Breast epithelium (tissue), 2 donors: ENCODE data around the genes DYNLRB2 and CENPN.

- PRO-cap: no peak
- RAMPAGE, long total RNA, 2 experiments: no peak in any of the 2 experiments
These were observed 29.5 kb downstream of the MAF start for GRCh38 chr16:79570934-79571537.

GRCh38 chr16:79592103-79592640 lies 8.4 kb downstream of the MAF start:
- PRO-cap: no peak
- RAMPAGE, long total RNA, 2 experiments: no peak in any of the 2 experiments

DNA sequence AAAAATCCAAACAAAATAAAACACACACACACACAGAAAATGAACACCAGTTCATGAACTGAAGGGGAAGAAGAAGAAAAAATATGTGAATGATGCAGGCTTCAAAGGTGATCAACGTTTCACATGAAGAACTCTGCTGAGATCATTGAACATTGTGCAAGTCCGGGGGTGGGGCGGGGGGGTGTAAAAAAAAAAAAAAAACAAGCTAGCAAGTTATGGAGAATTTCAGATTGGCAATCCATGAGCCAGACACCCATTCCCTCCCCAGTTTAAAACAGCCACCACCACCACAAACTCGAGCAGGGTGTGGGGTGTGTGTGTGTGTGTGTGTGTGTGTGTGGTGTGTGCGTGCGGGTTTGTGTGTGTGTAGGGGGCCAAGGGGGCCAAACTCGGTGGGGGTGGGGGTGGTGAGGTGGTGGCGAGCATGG lies 2.3 kb downstream of the MAF start:
- PRO-cap: no peak
- RAMPAGE, long total RNA, 2 experiments: no peak in any of the 2 experiments

- PRO-cap: no peak
- RAMPAGE, long total RNA, 2 experiments: no peak in any of the 2 experiments
These were observed 57.9 kb upstream of the MAF start for GRCh38 chr16:79658186-79659008.

GRCh38 chr16:79768462-79769109 lies 168.0 kb upstream of the MAF start:
- PRO-cap: no peak
- RAMPAGE, long total RNA, 2 experiments: no peak in any of the 2 experiments

- PRO-cap: no peak
- RAMPAGE, long total RNA, 2 experiments: no peak in any of the 2 experiments
These were observed 369.9 kb upstream of the MAF start for GRCh38 chr16:79970408-79970915.

DNA sequence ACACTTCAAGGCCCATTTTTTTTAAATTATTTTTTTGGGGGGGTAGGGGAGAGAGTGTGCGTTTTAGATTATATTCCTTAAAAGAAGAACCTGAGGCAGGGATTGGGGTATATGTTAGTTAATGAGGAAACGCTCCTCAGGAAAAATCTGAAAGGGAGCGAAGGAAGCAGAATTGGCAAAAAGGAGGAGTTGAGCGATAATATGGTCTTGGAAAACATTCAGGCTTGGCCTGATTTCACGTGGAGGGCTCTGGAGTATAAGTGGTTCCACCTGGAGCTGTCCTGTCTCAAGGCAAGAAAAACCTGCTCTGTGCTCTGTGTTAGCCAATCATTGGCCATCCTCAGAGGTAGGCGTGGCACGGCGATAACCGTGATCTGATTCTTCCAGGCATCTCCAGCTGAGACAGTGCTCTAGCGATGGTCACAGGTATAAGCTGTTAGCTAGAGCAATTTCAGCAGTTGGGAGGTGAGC lies 450.4 kb upstream of the MAF start:
- PRO-cap: no peak
- RAMPAGE, long total RNA, 2 experiments: start-site peak on the plus strand in 1 of 2 experiments, centred at position 400 of the sequence, 9 reads per replicate

DNA sequence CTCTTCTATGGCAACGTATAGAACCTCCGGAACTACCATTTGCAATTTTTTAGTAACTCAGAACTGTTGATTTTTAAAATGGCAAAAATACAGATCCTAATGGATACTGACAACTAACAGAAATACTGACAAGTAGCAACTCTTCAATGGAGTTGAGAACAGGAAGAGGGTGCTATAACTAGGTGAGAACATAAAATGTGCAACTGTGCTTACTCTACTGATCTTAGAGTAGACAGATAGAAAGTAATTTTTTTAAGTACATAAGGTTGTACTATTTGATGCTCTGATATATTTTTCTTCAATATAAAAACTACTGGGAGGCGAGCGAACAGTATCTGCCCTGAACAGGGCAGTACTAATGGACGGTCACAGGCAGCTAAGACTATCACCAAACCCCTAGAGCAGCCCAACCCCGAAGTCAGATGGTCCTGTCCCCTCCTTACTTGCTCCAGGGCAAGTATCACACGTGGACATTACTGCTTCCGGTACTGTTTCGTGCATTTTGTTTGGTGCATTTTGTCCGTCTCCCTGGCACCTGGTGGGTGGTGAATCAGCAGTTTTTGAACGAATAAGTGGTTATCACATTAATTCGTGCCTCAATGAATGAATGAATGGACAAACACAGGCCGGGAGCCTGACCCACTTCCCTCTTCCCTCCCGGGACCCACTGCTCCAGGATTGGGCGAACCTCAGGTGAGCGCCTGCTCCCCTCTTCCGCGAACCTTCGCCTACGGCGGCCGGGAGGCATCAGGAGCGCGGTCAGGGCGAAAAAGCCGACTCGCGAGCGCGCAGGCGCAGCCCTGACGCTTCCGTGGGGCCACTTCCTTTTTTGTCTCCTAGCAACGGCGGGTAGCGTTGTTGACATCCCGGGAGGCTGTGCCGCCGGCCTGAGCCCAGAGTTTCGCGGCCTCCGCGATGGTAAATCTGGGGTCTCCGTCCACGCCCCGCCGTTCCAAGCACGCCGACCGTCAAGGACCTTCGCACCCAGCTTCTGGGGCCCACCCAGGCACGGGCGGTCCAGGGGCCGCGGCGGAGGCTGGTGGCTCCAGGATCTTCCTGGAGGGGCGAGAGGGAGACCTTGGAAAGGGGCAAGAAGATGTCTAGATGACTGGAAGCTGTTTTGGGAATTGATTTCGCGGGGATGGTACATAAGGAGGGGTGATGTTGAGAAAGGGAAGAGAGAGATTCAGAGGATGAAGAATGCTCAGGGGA lies at the start of gene DYNLRB2:
Gene DYNLRB2, plus strand, starts transcription at position 832 of the 1,212 bp plus-strand sequence.
- PRO-cap: bidirectional peak, plus-strand start at position 858 of the sequence, minus-strand start at position 735 of the sequence
- RAMPAGE, long total RNA, 2 experiments: start-site peak on the plus strand in 2 of 2 experiments, centred at positions 849 to 877 of the sequence, 17 to 160 reads per replicate

- PRO-cap: no peak
- RAMPAGE, long total RNA, 2 experiments: no peak in any of the 2 experiments
These were observed 13.4 kb downstream of the CMC2 start for GRCh38 chr16:80993142-80993801.

GRCh38 chr16:80996866-80997254 lies 9.8 kb downstream of the CMC2 start:
- PRO-cap: no peak
- RAMPAGE, long total RNA, 2 experiments: no peak in any of the 2 experiments

GRCh38 chr16:81007052-81007870 lies at the start of gene CENPN:
Gene CENPN (plus strand): TSS chr16:81007214.
- PRO-cap: bidirectional peak, plus-strand start at chr16:81007255, minus-strand start at chr16:81006885; unidirectional peak, plus-strand start at chr16:81007561; unidirectional peak, plus-strand start at chr16:81007681
- RAMPAGE, long total RNA, 2 experiments: start-site peak on the plus strand in 1 of 2 experiments, at chr16:81007223-81007255 at its widest, 32 reads per replicate

DNA sequence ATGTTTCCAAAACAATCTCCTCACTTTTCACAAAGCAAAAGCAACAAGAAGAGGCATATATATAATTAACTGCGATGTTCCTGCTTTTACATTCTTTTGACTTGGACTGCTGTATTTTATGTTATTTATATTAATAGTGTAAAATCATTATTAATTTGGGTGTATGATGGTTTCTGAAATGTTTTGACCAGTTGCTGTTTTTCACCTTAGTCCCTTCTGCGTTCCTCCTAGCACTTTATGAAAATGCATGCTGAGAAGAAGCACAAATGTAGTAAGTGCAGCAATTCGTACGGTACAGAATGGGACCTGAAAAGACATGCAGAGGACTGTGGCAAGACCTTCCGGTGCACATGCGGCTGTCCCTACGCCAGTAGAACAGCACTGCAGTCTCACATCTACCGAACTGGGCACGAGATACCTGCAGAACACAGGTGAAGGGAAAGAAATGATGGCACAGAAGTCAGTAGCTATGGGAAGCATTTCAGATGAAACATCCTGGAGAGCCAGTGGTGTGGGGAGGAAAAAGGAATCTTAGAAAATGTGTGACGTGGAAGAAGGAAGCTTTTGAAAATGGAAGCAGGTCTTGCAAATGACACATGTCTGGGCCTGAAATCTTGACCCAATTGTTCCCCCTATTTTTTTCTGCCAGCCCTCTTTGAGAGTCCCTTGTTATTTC lies 6.5 kb downstream of the ATMIN start:
- PRO-cap: no peak
- RAMPAGE, long total RNA, 2 experiments: no peak in any of the 2 experiments

GRCh38 chr16:81136910-81137596 lies 40.9 kb upstream of the GCSH start:
- PRO-cap: no peak
- RAMPAGE, long total RNA, 2 experiments: no peak in any of the 2 experiments

DNA sequence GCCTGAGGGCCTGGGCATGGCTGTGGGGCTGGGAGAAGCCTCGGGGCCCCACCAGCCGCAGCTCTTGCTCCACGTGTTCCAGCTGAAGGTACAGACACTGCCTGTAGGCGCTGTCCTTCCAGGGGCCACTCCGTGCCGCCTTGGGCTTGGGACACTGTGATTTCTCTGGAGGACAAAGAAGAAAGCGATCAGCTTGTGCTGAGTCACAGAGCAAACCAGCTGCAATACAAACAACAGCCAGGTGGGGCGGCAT lies 45.1 kb upstream of the GCSH start:
- PRO-cap: no peak
- RAMPAGE, long total RNA, 2 experiments: no peak in any of the 2 experiments

DNA sequence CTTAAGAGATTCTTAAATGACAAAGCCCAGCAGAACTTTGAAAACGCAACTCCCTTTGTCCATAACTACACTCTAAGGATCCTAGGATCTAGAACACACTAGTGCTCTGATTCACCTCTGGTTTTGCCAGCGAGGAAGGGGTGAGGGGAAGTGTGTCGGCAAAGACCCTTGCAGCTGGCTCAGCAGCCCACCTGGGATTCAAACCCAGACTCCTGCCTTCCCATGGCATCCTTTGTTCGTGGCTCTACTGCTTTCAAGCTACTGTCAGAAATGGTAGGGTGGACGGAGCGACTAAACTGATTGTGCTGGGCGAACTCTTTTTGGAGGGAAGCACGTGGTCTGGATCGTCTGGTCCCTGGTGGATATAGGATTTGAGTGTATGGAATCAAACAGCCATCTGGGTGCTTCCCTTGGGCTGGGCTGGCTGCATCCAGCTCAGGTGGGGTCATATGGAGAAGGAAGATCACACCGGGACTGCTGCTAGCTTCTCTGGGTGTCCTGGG lies 8.4 kb downstream of the CMIP start:
- PRO-cap: no peak
- RAMPAGE, long total RNA, 2 experiments: no peak in any of the 2 experiments

GRCh38 chr16:81499313-81500447 lies 55.1 kb downstream of the CMIP start:
- PRO-cap: no peak
- RAMPAGE, long total RNA, 2 experiments: no peak in any of the 2 experiments

DNA sequence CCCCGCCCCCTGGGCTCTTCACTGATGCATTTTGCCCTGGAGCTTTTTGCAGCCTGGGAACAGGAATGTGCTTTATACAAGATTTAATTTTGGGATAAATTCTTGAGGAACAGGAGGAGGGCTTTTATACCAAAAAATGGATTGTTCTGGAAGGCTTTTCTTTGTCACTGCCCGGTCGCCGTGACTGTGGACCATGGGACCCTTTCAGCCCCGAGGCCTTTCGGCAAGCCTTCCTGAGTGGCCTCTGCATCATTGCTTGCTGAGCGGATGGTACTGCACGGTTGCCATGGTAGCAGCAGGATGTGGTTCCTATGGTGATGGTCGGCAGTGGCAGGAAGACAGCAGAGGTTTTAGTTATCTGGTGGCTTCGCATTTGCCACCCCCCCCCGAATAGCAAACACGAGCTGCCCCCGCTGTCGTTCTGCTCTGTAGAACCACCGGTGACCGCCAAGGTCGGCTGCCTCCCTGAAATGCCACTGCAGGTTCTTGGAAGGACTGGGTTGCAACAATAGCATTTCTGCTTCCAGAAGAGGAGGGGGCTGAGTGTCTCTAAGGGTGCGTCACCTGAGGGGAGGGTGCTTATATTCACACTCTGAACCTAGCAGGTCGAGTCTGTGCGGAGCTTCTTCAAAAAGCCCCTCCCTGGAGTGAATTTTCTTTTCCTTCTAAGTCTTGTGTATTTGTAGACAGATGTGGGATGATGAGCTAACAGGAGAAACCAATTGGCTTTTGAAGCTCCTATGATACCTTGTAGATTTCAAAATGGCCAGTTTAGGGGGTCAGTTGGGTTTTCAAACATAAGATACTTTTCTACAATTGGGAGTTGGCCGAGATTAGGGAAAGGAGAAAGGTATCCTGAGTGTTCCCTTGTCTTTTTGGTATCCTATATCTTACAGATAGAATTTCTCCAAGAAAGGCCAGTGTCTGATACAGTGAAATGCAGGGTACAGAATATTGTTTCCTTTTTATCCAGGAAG lies 76.7 kb downstream of the CMIP start:
- PRO-cap: no peak
- RAMPAGE, long total RNA, 2 experiments: no peak in any of the 2 experiments

GRCh38 chr16:81526724-81527418 lies 82.3 kb downstream of the CMIP start:
- PRO-cap: no peak
- RAMPAGE, long total RNA, 2 experiments: no peak in any of the 2 experiments

DNA sequence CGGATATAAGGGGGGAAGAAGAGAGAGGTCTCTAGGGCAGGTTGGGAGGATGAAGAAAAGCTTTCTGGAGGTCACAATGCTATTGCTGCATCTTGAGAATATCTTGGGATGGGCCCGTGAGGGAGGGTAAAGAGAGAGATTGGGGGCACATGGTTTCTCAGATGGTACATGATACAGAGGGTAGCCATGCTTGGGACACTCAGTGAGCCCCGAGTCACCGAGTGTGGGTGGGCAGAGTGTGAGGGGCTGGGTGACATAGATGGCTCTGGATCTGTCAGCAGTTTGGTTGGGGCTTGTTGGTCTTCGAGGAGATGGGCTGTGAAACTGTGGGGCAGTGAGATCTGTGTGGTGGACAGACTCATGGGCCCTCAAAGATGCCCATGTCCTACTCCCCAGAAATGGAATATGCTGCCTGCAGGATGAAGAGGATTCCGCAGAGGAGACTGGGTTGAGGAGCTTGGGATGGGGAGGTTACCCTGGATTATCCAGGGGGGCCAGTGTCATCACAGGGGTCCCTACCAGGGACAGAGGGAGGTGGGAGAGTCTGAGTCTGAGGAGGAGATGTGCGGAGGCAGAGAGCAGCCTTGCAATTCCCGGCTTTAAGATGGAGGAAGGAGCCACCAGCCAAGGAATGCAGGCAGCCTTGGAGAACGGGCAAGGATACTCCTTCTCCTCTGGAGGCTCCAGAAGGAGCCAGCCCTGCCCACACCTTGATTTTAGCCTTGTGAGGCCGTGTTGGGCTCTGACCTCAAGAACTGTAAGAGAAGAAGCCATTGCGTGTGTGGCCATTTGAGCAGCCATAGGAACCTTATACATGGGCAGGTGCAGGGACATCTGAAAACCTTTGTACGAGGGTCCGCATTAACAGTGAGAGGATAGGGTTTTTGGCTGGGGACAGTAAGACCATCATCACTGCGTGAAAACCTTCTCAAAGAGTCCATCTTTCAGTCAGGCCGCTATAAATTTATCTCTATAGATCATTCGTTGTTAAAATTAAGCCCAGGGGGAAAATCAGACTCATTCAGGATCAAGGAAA lies 84.9 kb downstream of the CMIP start:
- PRO-cap: no peak
- RAMPAGE, long total RNA, 2 experiments: no peak in any of the 2 experiments

- PRO-cap: no peak
- RAMPAGE, long total RNA, 2 experiments: no peak in any of the 2 experiments
These were observed 85.7 kb downstream of the CMIP start for GRCh38 chr16:81530208-81530727.